RPMI7951 (cell line): ENCODE measurements around the genes GLG1, ZNRF1, CHST6 and CPHXL.

DNA sequence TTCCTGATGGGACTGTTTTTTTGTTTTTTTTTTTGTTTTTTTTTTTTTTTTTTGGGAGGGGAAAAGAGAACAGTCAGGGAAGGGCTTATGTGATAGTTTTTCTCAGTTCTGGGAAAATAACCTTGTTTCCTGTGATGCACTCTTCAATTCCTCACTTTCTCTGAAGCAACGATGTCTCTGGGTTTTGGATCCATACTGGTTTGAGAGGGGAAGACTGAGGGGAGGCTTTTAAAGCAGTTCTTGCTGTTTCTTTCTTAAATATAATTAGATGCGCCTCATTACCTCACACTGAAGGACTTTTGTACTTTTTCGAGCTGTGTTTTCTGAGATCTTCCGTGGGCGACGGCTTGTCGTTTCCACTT, 125.0 kb upstream of the ZFHX3 start:
- RAMPAGE, long total RNA, result no peak

- RAMPAGE, long total RNA, result no peak
Measured at GRCh38 chr16:74302667-74303407, 6.2 kb downstream of the PSMD7 start.

DNA sequence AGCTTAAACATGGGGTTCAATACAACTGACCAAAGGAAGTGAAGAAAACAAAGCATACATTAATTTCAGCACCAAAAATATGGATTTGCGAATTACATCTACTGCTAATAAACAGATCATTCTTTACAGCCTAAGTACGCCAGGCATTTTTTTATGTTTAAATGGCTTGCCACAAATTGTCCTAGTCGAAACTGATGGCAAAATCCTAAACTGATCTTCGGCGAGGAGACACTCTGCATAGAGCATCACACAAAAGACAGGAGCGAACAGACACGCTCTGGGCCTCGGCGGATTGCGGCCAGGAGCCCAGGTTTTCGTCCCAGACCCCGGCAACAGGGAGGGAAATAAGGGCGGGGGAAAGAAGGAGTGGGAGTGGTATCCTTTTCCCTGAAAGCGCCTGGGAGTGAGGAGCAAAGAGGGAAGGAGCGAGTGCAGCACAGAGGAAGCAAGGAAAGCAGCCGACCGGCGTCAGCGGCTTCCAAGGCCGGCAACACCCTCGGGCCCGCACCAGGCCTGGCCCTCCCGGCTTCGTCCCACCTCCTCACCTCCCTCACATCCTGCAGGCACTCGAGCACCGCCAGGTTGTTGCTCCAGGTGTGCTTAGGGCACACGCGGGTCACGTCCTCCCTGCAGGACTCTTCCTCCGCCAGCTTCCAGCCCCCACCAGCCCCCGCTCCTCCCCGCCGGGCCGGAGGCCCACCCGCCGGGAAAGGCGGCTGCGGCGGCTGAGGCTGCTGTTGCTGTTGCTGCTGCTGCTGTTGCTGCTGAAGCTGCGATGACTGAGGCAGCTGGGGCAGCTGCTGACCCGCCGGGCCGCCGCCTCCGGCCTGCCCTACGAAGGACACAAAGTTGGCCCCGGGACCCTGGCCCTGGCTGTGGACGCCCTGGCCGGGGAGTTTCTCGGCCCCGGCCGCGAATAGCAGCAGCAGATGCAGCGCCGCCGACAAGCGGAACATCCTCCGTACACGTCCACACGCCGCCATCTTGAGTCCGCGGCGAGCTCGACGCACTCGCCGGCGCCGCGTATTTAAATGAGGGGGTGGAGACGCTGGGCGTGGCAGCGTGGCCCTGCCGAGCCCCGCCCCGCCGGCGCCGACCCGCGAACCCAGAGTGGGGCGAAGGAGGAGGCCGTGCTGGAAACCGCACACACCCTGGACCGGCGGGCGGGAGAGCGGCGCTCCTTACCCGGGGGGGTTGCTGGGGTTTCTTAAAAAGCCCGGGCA, at the start of gene GLG1:
GLG1 (minus strand) TSS at position 1,003 of the 1,223 bp plus-strand sequence.
- RAMPAGE, long total RNA, result start-site peak on the minus strand centred at position 1,000 of the sequence, 13 bp wide, 280 and 116 reads in 2 replicates

DNA sequence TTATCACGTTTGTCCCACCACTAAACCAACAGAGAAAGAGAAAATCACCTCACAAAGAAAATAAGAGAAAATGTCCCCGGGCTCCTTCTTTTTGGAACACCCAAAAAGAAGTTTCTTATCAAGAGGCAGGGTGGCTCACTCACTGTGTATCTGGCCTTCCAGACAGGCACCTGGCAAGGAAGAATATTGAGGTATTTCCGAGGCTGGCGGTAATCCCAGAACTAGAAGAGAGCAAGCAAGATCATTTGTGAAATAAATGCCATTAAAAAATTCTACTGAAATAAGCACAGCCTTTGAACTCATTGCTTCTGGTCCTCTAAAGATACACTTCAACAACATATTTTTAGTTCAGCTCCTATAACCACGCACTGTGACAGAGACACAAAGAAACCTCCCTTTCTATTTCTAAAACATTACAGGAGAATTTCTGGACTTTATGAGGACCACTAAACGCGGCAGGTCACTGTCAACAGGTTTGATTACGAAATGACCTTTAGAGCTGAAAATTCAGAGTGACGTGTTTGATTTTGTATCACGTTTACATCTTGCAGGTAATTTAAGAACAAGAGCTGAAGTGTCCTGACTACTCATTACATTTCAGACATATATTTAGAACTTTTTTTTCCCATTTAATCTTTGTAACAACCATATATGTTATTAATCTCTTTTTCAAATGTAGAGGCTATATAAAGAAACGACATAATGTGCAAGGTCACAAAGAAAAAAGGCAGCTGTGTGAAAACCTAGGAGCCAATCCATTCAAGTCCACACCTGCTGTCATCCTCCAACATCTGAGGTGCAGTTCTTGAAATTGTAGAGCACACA, 60.9 kb downstream of the WDR59 start:
- RAMPAGE, long total RNA, result no peak

DNA sequence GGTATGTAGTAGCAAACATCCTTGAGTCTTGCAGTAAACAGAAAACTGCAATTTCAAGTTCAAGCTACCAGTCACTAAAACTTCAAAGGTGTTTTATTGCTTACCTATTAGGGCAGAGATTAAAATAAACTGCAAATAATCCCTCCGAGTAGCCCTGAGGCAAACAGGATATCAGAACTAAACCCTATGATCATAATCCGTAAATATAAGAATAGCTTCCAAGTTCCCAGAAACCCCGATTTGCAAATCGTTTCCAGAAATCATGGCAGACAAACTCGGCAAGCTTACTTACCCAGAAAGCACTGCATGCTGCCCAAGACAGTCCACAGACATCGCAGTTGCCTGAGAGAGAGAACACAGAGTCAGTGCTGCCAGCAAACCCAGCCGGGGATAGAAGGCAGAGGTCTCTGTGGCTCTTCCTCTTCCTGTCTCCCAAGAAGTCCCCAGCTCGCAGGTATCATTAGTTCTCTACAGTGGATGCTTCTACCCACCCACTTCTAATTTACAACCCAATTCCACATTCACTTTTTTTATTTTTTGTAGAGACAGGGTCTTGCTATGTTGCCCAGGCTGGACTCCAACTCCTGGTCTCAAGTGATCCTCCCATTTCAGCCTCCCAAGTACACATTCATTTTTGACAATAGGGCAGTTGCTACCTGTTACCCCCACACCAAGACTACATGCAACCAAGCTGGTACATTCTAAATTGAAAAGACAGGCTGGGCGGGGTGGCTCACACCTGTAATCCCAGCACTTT, 19.3 kb downstream of the WDR59 start:
- RAMPAGE, long total RNA, result no peak

- RAMPAGE, long total RNA, result no peak
Measured at GRCh38 chr16:74998410-74999129, at the start of gene ZNRF1. Gene ZNRF1 (plus strand): TSS chr16:74999024.

GRCh38 chr16:74999857-75000482, 1.1 kb downstream of the ZNRF1 start:
- RAMPAGE, long total RNA, result no peak

GRCh38 chr16:75096378-75097314, 19.9 kb downstream of the LDHD start:
- RAMPAGE, long total RNA, result no peak

DNA sequence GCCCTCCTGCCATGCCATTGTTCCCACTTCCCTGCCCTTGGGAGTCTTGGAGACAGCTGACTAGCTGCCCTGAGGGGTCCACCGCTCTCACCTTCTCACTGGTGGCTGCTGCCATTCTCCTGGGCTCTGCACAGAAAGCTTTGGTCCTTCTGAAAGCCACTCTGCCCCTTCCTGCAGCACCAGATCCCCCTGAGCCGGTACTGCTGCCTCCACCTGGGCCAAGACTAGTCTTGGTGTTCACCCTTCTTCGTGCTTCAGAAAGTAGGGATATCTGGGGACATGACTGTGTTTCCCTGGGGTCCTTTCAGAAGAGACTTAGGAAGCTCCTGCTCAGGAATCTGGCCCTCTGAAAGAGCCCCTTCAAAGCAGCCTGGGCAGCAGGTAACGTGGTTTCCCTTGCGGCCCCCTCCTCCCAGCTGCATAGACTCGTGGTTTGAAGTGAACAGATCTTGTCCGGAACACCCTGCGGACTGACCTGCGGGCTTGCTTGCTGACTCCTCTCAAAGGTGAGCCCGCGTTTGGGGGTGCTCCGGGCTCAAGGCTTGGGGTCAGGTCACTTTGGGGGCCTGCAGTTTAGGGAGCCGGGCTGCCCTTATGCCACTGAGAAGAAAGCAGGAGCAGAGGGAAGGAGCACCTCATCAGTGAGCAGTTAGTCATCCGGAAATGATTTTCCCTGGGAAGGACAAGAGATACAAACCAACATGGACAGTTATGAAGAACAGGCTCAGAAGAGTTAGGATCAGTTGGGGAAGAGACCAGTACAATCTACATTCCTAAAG, 10.3 kb downstream of the LDHD start:
- RAMPAGE, long total RNA, result no peak

DNA sequence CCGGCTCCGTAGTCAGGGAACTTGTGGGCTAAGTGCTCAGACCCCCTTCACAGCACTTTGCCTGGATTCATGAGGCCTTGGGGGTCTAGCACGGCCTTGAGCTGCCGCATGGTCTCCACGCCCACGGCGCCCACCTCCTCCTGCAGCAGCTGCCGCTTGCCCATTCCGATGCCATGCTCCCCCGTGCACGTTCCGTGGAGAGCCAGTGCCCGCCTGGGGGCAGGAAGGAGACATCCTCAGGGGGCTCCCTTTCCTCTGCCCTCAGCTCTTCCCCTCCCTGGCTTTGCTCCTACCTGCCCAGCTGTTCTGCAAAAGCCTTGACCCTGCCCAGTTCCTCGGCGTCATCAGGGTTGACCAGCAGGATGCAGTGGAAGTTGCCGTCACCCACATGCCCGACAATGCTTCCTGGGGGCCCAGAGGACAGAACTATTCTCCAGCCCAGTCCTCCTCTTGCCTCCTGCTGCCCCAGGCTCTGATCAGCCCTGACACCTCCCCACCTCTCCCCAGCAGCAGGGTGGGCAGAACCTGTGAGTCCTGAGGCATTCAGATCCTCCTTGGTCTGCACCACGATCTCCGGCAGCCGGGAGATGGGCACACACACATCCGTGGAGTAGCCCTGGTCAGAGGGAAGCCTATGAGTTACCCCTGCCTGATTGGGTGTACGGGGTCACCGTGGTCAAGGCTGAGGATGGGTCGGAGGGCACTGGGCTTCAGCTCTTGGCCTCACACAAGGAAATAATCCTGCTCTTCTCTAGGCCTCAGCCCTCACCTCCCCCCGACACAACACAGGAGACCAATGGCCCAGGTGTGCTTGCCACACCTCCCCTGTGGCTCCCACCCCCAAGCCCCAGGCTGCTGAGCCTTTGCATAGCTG, 4.0 kb downstream of the LDHD start:
- RAMPAGE, long total RNA, result no peak

- RAMPAGE, long total RNA, result no peak
Measured at GRCh38 chr16:75264193-75264599, 12.8 kb upstream of the BCAR1 start.

DNA sequence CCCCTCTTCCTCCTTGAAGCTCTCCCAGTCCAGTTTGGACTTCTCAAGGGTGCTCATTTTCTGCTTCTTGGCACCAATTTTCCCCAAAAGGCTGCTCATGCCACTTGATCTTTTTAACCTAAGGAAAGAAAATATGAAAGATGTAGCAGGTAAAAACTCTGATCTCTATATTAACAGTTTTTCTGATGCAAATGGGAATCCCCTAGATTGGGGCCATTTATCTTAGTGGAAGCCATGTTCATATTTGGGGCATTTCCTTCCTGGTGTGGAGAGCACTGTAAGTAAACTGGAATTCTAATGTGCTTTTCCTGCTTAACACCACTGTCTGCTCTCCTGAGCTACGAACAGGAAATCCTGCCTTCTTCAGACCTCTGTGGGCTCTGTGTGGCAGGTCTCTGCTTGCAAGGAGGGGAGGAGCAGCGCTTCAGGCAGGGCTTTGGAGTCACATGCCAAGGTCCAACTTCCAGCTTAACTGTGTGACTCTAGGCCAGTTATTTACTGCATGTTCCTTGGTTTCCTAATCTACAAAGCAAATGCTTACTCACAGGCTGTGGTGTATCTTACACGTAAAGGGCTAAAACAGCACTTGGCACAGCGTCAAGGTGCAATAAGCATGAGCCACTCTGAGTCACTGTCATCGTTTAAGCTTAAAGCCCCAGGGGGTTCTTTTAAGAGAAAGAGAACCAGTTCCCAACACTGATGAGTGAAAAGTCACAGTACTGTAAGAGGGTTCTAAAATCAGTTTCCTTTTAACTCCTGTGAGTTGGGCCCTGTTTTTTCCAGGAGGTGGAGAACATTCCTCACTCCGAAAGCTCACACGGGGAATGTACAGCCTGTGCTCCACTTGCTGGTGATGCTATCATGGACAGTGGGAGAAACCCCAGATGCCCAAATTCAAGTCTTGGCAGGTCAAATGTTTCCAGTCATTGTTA, 53.9 kb upstream of the BCAR1 start:
- RAMPAGE, long total RNA, result no peak

DNA sequence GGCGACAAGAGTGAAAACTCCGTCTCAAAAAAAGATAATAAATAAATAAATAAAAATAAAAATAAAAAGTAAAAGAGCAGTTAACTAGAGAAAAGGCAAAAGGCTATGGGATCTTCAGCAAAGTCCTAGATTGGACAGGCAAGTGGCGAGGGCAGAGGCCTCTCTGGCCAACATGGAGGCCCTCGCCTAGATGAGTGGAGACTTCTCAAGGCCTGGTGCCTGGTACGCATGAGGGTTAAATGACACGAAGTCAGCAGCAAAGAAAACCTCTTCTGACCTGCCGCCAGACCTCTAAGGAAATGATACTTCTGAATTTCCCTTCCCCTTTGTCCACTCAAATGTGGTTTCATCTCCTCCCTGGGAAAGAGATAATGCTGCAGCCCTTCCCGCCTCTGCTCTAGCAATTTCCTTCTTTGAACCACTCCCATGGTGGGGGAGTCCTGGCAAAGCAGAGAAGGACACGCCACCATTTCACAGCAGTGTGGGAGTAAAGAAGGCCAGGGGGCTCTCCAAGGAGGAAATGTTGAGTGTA, 65.6 kb upstream of the BCAR1 start:
- RAMPAGE, long total RNA, result no peak

DNA sequence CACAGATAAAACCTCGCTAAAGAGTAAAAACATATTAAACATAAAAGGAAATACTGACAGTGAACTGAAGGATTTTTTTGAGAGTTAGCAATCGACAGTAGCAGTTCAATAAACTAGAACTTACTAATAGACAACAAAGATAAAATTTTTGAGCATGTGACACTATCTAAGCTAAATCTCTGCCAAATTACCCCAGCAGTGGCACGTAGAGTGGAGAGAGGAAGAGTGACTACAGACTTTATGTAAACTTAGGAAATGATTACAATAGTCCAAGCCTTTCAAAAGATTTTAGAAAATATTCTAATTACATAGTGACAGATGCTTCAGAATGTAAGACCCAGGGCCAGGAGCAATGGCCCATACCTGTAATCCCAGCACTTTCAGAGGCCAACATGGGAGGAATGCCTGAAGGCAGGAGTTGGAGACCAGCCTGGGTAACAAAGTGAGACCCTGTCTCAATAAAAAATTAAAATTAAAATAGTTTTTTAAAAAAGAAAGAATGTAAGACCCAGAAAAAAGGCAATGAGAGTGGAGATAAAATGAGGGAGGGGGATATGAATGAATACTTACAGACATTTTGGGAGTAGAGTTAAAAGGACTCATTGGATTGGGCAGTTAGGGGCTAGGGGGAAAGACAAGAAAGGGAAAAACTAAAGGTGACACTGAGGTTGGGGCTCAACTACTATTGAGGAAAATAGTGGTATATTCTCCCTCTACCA, 52.3 kb downstream of the CFDP1 start:
- RAMPAGE, long total RNA, result no peak

GRCh38 chr16:75434316-75434924, 1.1 kb upstream of the CFDP1 start:
- RAMPAGE, long total RNA, result no peak

GRCh38 chr16:75486058-75486542, 9.1 kb downstream of the CHST6 start:
- RAMPAGE, long total RNA, result no peak

- RAMPAGE, long total RNA, result no peak
Measured at GRCh38 chr16:75494477-75495777, at the start of gene CHST6. Gene CHST6 (minus strand): TSS chr16:75495441.

DNA sequence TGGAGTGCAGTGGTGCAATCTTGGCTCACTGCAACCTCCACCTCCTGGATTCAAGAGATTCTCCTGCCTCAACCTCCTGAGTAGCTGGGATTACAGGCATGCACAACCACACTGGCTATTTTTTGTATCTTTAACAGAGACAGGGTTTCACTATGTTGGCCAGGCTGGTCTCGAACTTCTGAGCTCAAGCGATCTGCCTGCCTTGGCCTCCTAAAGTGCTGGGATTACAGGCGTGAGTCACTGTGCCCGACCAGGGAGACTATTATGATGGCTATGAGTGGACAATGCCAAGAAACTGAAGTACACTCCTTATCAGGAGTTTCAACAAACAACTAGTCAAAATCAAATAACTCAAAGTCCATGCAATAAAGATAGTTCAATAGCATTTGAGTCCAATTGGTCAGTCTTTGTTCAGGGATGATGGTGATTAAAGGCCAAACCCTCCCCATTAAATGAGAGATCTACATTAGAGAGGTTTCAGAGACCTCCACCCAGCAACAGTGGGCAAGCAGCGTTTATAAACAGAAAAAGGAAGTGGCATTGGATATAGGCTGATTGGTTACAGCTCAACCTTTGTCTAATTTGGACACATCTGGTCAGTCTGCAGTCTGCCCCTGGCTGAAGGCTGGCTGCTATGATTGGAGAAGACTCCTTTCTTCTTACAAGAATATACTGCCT, 8.1 kb downstream of the CHST5 start:
- RAMPAGE, long total RNA, result no peak

- RAMPAGE, long total RNA, result no peak
Measured at GRCh38 chr16:75726368-75726781, at the start of gene CPHXL. Gene CPHXL (minus strand): TSS chr16:75726490.

DNA sequence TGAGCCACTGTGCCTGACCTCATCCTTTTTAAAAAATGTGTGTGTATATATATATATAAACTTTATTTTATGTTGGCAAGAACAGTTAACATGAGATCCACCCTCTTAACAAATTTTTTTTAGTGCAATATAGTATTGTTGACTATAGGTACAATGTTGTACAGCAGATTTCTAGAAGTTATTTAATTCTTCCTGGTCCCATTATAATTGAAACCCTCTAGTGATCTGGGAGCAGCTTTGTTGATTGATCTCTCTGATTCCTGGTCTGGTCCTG, 254.2 kb upstream of the CNTNAP4 start:
- RAMPAGE, long total RNA, result no peak